ENCODE results near the gene PPP1CB.

- RRBS = no CpG with 5 or more reads among the region's 4 CpGs
These were observed 24.6 kb upstream of the PLB1 start for GRCh38 chr2:28471256-28471605.

- RRBS = no CpG with 5 or more reads among the region's 8 CpGs
These were observed 52.3 kb downstream of the PLB1 start for GRCh38 chr2:28548054-28548622.

DNA sequence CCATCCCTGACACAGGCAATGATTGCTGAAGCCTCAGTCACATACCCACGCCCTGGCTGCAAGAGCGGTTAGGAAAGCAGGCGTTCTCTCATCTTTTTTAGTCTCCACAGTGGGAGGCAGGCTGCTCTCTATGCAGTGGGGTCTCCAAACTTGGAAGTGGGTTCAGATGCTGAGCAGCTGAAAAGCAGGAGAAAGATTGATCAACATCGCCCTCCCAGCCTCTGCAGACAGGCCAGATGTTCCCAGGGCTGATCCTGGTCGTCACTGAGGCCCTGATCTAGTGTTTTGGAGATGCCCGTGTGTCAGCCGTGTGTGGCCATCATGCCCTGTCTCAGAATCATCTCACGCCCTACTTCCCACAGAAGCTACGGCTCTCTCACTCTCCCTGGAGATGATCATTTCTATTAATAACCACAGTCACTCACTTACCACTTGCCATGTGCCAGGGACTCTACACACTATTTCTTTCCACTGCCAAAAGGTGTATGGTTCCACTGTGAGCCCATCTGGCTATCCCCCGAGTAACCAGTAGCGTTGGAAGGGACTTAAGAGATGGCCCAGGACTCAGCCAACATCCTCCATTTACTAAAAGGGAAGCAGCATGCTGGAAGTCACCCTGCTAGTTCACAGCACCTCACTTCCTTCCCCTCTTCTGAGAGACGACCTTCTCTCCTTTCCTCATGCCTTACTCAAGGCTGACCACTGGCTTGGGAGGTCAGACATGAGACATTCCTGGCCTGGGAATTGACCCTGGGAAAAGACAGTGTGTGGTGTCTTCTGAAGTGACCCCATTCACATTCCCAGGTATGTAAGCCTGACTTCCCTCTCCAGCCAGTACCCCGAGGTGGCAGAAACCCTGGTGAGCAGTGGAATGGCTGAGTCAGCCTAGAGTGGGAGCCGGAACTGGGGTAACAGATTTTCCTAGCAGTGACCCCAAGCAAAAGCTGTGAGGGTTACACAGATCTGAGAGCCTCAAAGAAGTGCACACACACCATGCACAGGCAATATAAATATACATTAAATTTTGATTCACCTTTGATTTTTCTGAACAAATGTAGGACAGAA lies 92.2 kb downstream of the PLB1 start:
- RRBS = no CpG with 5 or more reads among the region's 14 CpGs

GRCh38 chr2:28623814-28623998 lies 127.8 kb downstream of the PLB1 start:
- RRBS = no CpG with 5 or more reads among the region's 4 CpGs

DNA sequence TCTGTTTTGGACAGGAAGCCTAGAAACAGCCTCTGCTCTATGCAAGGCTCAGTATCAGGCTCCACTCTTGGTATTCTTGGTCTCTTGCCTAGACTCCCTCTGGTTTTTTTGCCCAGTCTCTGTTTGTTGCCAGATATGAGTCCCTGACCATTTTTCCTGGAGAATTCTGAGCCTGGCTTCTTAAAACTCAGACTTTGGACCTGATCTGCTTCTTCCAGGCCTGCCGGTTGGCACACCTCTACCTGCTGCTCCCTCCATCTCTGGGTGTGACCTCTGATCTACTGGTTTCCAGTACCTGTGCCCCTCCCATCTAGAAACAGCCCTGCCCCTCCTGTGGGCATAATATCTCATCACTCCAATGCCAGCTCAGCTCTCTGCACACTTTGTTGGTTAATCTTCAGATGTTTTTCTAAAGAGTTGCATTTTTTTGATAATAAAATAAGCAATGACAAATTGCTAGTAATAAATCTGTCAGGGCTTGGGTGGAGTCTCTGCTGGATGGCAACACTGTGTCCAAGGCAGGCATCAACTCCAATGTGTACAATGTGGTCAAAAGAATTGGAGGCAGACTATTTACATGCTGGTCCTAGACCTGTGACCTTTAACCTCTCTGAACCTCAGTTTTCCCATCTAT lies 89.6 kb upstream of the PPP1CB start:
- RRBS = no CpG with 5 or more reads among the region's 1 CpG

GRCh38 chr2:28663541-28663753 lies 88.2 kb upstream of the PPP1CB start:
- RRBS = no CpG with 5 or more reads among the region's 1 CpG

DNA sequence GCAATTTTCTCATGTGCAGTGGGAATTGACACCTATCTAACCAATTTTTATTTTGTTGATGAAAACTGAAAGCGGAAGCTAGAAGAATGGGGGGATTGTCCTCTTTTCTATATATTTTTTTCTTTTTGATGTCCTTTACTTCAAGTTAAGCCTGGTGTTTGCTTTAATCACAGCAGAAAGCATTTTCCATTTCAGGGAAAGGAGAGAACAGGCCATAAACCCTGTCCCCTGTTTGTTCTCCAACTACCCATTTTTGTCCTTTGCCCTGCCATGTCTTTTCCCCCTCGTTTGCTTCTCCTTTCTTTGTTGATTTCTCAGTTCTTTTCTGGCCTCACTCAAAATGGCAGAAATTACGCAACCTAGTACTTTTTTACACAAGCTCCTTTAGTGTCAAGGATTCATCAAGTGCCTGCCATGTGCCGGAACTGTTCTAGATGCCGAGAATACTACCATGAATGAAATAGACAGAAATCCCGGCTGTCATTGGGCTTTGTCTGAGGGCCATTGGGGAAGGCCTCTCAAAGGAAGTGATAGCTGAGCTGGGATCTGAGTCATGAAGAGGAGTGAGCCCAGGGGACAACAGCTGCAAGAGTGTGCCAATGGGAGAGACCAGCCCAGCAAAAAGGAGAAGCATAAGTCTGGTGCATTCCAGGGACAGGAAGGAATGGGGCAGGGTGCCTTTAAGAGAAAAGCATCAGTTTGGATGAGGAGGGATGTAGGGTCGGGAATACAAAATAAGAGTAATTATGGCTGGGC lies 34.4 kb upstream of the PPP1CB start:
- RRBS = 14% methylated on average over 1 of the region's 7 CpGs

DNA sequence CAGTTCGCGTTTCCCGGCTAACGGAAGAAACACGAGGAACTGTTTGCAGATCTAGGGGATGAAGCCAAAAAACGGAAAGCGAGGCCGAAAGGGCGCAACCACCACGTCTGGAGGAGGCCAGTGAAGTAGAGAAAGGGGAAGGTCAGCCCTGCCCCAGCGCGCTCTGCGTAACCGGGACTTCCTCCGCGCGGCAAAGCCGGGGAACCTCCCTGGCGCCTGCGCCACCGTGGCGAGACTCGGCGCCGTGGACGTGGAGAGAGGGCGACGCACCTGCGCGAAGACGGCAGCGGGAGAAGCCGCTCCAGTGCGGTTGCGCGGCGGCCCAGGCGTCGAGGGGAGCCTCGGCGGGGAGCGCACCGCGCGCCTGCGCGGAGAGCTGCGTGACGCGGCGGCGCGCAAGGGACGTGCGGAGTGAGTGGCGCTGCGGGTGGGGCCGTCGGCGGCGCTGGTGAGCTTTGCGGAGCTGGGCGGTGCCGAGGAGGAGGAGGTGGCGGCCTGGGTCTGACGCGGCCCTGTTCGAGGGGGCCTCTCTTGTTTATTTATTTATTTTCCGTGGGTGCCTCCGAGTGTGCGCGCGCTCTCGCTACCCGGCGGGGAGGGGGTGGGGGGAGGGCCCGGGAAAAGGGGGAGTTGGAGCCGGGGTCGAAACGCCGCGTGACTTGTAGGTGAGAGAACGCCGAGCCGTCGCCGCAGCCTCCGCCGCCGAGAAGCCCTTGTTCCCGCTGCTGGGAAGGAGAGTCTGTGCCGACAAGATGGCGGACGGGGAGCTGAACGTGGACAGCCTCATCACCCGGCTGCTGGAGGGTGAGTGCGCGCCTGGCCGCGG lies at the start of gene PPP1CB:
Gene PPP1CB (plus strand): TSS at position 458 of the 826 bp plus-strand sequence.
- RRBS = 1% methylated on average over 5 of the region's 100 CpGs

- RRBS = under 1% methylated on average over 20 of the region's 54 CpGs
These were observed 629 bp downstream of the PPP1CB start for GRCh38 chr2:28752199-28752719.

DNA sequence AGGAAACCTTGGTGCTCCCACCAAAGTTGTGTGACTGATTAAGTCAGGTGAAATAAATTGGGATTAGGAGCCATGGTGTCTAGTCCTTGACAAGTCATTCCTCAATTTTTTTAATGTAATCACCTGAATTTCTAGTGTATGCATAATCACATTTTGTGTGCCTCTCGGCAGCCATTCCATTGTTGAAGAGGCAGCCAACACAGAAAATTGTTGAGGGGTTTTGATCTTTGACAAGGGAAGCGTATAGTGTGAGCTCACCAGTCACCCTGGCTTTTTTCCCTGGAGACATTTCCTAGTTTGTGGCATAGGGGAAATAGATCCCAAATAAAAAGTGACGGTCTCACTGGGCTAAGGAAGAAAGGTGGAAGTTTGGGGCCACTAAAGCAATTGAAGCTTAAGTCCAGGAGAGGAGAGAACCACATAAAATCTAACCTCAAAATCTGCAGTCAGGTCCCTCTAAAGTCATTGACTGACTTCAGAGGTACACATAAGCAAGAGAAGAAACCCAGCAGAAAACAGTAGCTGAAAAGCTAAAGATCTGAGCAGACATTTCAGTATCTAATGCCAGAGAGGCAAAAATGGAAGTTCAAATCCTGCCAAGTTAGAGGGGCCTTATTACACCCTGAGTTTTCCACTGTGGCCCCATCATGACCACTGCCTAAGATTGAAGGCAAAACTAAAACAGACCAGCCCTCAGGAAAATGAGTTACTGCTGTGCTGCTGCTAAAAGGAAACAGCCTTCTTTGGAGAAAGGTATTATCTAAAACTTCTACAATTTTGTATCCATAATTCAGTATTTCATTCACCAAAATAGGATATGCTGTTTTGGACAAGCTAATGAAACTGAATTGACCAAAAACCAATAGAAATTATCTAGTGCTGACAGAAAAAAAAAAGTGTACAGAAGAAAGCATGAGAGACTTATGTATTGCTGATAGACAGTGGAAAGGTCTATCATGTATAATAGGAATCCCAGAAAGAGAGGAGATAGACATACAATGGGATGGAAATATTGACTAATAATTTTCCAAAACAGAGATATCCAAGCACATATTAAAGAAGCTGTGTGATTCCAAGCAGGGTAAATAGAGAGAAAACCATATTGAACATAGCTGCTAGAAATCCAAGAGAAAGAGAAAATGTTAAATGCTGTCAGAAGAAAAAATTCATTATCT lies 16.7 kb downstream of the PPP1CB start:
- RRBS = no CpG with 5 or more reads among the region's 3 CpGs

DNA sequence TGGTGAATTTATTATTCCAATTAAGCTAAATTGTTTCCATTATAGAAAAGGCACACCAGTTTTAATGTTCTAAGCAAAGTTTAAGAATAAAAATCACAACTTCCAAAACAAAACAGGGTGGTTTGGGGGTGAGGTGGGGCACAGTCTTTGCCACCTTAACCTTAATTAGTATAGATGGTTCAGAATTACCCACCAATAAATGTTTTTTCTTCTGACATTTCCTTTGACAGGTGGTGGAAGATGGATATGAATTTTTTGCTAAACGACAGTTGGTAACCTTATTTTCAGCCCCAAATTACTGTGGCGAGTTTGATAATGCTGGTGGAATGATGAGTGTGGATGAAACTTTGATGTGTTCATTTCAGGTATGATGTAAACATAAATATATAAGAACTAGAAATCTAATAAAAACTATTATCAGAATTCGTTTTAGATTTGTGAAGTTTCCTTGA lies 17.0 kb upstream of the SPDYA start:
- RRBS = no CpG with 5 or more reads among the region's 3 CpGs

DNA sequence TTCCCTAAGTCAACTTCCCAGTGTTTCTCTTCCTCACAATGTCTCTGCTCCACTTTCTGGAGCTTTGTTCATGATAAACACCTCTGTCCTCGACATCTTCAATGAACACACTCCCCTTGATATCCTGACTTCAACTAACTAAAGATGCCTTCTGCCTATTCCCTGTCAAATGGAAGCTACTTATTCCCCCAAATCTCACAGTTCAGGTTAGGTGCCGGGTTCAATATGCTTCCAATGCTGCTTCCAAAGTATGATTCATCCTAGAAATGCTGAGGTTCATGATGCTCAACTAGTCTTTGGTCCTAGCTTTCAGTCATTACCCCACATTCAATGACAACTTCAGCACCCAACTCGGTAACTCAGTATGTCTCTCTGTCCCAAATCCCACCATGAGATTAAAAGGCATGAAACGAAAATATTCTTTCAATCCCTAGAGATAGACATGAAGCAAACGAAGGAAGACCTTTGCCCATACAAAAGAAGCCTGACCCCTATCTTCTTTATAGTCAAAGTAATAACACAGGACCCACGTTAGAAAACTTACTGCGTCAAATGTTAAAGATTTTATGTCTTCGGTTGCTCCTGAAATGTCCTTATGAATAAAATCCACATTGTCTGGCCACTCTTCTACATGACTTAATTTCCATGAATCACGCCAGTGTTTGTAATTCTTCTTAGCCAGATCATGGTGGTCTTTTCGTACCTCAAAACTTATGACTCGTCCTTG lies 9.4 kb downstream of the TRMT61B start:
- RRBS = no CpG with 5 or more reads among the region's 11 CpGs

DNA sequence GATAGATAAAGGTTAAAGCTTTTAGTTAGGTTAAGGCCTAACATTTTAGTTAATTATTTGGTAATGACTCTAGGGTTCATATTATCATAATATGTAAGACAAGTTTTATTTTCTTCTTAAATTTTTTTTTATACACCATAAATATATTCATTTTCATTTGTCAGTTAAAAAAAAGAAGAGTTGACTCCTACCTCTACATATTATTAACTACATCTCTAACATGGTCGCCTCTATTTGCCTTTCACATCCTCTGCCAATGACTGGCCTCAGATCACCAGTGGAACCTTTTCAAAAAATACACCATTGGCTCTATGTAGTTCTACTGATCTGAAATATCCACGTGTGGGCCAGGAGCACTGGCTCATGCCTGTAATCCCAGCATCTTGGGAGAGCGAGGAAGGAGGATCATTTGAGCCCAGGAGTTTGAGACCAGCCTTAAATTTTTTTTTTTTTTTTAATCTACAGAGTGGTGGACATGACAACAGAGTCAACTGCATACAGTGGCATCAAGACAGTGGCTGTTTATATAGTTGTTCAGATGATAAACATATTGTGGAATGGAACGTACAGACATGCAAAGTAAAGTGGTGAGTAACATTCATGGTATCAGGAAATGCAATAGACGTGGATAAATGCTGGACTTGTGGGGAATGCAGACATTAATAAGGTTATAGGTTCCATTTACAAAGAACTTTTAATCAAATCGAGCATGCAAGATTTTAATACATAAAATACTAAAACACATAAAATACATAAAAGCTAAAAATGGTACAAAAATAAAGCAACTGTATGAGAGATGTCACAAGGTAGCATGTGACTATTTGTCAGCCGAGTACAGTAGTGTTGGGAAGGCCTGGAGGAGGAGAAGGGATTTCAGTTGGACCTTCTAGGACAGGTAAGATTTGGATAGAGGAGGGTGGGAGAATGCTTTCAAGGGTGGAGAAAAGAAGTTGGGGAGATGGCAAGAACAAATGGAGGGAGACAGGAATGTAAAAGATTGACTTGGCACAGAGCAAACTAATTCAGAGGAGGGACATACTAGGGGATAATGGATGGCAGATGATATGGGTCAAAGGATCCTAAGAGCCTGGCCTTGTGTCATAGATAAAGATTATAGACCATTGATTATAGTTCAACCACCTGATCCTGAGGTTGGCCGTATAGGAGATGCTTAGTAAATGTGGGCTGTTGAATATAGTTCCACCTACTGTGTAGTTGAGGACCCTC lies 11.9 kb downstream of the WDR43 start:
- RRBS = no CpG with 5 or more reads among the region's 8 CpGs

DNA sequence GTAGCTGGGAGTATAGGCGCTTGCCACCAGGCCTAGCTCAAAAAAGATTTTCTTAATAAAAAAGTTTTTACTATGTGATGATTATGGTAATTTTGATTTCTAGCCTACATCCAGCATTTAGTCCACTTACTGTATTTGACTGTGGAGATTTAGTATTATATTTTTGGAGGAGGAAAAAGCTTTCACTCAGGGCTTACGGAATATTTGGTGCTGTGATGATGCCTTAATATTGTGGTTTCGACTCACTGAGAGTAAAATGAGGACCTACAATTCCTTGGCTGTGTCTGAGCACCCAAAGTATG lies 18.9 kb downstream of the WDR43 start:
- RRBS = no CpG with 5 or more reads among the region's 3 CpGs

DNA sequence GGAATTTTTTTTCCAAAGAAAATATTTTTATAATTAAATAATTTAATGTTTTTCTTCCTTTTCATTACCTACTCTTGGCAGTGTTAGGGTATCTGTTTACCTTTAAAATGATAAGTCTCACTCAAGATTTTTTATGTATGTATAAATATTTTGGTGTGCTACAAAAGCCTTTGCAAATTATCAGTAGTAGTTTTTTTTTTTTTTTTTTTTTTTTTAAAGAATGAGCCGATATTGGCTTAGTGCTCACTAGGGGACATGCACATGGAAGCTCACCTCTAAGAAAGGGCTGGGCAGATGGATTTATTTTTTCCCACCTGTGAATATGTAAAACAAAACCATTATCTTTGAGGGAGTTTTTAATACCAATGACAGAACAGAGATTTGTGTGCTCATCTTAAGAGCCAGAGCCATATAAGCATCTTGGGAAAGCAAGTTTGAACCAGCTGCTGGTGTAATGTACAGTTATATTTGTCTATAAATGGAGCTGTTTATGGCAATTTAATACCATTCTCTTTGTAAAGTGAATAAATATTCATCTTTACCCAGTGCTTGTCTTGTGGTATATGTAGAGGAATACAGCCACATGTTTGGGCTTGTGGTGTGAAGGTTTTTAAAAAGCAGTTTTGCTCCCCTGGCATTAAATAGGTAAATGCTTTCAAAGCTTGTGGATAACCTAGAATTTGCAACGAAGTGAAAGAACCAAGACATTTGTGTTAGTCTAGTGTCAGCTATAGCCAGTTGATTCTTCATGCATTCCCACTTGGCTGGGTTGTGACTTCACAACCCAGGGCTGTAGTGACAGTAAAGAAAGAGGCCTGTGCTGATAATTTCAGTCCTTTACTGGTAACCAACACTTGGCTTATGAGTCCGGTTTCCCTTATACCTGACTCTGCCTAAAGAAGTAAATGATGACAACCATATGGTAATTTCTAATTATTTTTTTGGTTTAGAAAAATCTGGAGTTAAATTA lies 33.1 kb upstream of the TOGARAM2 start:
- RRBS = no CpG with 5 or more reads among the region's 3 CpGs

DNA sequence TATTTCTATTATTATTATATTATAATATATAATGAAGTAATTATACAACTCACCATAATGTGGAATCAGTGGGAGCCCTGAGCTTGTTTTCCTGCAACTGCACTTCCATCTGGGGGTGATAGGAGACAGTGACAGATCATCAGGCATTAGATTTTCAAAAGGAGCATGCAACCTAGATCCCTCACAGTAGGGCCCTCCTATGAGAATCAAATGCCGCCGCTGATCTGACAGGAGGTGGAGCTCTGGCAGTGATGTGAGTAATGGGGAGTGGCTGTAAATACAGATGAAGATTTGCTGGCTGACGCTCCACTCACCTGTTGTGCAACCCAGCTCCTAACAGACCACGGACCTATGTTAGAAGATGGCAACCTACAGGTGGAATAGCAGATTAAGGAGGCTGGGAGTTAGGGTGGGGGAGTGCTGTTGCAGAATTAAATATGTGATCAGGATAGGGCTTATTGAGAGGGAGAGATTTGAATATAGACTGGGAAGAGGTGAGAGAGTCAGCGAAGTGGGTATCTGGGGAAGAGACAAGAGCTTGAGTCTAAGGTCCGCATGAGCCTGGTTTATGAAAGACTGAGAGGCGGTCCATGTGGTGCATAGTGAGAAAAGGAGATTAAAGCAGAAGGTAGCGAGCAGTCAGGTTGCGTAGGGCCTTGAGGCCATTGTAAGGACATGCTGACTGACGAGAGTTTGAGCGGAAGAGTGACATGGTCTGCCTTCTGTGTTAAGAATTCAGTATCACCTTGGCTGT lies 31.4 kb upstream of the TOGARAM2 start:
- RRBS = no CpG with 5 or more reads among the region's 11 CpGs

GRCh38 chr2:28958701-28959307 lies 22.3 kb upstream of the TOGARAM2 start:
- RRBS = no CpG with 5 or more reads among the region's 11 CpGs

DNA sequence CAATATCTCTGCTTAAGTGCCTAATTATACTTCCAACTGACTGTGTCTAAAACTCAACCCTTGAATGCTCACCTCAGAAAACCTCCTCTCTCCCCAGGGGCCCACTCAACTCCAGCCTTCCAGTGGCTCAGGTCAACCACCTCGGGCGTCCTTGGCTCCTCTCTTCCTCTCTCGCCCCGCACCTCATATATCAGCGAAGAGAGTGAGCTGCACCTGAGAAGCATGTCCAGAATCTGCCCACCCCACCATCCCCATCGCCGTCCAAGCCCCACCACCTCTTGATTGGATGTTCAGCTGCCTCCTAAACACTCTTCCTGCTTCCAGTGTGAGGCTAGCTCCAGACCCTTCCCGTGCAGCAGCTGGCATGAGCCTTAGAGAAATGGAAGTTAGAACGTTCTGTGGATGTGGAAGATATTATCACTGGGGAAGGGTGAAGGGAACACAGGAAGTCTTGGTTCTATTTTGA lies 35.0 kb downstream of the TOGARAM2 start:
- RRBS = no CpG with 5 or more reads among the region's 9 CpGs

DNA sequence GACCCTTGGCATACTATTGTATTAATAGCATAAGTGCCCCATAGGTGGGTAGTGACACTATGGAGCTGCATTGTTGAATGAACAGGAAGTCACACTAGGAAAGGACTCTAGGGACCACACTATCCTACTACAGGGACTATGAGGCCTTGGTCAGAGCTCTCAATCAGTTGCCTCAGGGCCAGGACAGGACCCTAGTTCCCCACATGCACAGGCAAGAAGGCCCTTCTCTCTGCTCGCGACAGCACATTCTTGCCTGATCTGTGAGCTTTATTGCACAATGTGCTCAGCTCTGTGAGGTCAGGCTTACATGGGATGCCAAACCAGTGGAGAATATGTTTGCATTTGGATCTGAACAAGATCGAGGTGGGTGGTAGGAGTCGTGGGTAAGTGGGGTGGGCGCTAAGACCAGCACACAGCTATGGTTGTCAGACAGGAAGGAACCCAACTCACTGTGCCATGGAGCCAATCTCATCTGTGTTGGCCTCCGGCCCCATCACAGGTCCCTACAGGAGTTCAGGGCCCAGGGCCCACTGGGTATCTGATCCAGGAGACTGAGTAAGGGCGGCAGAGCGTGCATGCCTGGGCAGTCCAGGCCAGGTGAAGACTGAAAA lies 8.0 kb downstream of the PCARE start:
- RRBS = no CpG with 5 or more reads among the region's 8 CpGs

- RRBS = no CpG with 5 or more reads among the region's 5 CpGs
These were observed 1.3 kb upstream of the CLIP4 start for GRCh38 chr2:29113732-29114490.

All from NB4 (cell line).